M059J (cell line): ENCODE measurements around a stretch of chr22.

- RAMPAGE, long total RNA = no peak
These were observed 57.6 kb downstream of the GGT1 start for GRCh38 chr22:24660627-24660982.

GRCh38 chr22:24953880-24954207, 1.3 kb downstream of the KIAA1671 start:
- RAMPAGE, long total RNA = no peak

DNA sequence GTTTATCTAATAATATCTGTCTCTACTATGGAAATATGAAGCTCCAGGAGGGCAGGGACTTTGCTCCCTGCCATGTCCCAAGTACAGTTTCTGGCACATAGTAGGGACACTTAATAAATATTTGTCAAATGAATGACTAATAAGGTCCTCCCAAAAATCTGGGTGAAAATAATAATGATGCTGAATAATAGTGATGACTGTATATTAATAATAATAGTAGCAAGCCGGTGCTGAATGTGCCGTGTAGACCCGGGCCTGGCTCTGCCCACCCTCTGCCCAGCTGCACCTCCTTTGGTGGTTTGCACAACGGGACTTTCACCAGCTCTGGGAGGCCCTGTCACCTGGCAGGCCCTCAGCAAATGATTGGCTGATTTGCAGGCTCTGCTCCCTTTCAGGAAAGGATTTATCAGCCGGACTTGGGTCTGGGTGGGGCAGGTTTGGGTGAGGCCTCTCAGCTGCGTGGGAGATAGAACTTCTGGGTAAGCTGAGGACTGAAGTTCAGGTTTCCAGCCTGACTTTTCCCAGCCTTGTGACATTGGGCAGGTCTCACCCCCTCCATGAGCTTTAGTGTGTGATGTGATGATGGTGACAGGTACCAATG, 21.3 kb downstream of the KIAA1671 start:
- RAMPAGE, long total RNA = no peak

GRCh38 chr22:25138723-25139263, 60.9 kb upstream of the CRYBB3 start:
- RAMPAGE, long total RNA = no peak

DNA sequence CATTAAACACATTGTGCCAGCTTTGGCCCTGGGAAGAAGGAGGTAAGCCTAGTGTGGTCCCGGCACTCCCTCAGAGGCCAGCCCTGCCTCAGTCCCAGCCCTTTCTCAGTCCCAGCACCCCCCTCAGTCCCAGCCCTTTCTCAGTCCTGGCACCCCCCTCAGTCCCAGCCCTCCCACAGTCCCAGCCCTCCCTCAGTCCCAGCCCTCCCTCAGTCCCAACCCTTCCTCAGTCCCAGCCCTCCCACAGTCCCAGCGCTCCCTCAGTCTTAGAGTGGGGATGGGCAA, 51.6 kb upstream of the CRYBB3 start:
- RAMPAGE, long total RNA = no peak

DNA sequence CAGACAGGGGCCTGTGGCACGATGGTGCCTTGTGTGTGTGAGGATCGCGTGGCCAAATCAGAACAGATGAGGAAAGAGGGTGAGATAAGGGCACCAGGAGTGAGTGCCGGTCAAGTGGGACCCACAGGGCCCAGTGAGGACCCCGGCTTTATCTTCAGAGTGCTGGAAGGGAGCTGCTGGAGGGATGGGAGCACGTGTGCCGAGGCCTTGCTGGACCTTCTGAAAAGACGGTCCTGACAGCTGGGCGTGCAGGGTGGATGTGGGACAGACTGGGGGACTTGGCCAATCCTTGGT, 38.3 kb upstream of the CRYBB3 start:
- RAMPAGE, long total RNA = no peak

DNA sequence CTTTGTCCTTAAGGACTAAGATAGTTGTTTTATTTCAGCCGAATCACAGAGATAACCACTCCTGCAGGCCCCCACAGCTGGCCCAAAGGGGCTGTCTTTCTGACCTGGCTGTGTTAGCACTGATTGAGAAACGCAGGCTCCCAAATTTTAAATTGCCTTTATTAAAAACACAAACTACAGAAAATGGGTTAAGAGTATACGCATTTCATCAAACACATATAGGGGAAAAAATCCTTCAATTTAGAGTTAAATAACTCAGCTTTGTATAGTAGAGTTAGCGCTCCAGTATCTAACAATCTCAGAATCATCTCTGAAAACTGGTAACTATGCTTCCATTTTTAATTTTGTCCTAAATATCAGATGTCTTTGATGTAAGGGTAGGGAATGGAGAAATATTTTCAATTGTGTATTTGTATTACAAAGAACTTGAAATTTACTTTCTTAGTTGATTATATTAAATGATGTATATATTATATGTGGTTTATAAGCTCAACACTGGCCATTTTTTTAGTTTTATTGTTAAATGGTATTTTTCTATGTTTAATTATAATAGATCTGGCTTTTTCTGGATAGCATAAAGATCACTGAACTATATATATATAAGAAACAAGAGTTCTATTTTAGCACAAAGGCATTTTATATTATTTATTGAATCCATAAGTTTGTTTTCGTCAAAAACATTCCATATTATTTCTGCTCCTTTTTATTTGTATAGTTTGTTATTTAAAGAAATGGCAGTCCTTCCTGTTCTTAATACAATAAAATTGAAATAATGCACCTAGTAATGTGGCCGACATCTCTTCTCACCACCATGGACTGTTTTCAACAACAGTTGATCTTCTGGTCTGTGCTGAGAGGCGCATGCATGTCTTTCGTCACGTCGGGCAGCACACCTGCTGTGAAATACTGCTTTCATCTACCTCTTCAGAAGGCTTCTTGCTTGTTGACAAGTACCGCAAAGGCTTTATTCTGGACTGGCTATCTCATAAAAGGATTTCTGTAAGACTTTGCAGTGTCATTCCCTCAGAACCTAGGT, 14.3 kb upstream of the MYO18B start:
- RAMPAGE, long total RNA = no peak

DNA sequence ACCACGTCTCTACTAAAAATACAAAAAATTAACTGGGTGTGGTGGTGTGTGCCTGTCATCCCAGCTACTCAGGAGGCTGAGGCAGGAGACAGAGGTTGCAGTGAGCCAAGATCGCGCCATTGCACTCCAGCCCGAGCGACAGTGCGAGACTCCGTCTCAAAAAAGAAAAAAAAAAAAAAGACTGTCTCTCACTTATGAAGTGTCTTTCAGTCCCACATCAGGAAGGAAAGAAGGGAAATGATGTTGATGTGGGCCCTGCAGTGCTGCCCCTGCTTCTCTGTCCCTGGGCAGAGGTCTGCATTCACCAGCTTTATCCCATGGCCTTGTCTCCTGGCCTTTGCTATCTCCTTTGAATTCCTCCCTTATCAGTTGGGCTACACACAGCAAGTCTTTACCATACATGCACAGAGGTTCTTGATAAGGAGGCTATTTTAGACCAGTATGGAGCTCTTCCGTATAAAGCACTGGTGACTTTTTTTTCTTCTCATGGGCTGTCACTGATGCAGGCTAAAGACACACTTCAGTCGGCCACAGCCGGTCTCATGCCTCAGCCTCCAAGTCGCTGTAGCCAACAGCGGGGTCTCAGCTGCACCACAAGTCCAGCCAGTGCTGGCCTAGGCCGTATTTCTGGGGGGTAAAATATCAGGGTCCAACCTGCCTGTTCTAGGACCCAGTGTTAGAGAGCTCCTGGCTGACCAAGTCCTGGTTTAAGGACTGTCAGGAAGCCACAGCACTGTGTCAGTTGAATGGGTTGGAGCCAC, 20.1 kb downstream of the MYO18B start:
- RAMPAGE, long total RNA = no peak

GRCh38 chr22:25900954-25901443, 159.0 kb downstream of the MYO18B start:
- RAMPAGE, long total RNA = no peak

DNA sequence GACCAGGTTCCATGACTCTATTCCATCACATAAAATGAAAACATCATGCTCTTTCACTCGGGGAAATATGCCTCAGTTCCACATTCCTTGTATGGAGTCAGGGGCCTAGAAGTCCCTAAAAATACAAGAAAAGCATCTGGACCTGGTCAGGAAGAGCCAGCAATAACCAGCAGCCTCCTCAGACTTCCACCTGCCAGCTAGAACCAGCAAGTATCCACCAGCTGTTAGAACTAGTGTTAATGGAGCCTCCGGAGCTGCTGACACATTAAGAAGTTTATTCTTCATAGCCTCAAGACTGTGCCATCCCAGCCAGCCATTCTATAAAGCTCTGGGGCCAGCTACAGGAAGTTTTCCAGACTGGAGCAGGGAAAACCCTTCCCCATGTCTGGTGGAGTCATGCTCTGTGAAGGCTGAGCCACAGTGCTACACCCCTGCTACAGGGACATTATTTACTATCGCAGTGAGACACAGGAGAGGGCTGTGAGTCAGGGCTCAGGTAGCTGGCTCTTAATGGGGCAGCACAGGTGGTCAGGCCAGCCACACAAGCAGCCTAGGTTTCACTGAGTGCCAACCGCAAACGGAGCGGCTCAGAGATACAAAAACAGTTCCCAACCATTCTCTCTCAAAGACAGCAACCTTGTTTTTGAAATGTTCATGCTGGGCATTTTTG, 12.2 kb downstream of the HPS4 start:
- RAMPAGE, long total RNA = no peak

DNA sequence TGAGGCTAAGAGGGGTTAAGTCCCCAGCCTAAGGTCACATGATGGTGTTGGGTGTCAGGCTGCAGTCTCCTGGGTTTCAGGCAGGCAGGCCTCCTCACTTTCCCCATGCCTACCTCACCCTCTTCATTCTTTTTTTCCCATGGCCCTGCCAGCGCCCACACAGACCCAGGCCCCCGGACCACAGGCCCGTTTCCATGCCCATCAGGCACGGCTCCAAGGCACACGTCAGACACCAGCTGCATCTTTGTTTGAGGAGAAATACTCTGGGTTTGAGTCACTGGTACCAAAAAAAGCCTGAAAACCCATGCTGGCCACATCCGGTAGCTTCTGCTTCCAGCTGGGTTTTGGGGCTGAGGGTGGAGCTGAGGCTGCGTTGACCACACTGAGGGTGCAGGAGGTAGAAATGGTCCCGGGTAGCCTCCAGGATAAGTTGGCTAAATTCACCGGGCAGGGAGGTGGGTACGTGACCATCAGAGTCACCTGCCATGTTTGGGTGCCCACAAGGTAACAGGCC, 7.6 kb downstream of the CRYBB1 start:
- RAMPAGE, long total RNA = no peak

- RAMPAGE, long total RNA = no peak
These were observed 24.4 kb downstream of the CRYBA4 start for GRCh38 chr22:26646173-26646522.

DNA sequence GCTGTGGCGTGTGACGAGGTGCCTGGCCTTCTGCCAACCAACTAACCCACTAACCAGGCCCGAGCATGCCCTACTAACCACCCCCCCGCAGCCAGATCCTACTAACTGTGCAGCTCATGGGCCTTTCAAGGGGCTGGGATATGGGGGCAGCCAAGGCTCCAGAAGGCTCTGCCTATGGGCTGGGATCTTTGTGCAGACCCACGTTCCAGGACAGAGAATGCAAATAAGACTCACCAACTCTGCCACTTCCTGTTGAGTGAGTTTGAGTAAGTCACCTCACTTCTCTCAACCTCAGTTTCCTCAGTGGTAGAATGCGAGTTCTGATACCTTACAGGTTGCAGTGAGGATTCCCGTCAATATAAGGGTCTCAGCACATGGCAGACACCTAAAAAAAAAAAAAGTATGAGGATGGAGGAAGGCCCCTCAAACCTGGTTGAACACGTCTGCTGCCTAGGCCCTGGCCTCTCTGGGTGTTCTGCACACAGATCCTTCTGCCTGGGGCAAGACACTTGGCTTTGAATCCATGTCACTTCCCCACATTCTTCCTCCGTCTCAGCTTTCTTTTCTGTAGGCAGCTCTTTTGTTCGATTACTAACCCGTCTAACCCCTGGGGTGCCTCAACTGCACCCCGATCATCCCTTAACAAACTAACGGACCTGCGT, 49.8 kb downstream of the CRYBA4 start:
- RAMPAGE, long total RNA = no peak

GRCh38 chr22:26674581-26675168, 52.9 kb downstream of the CRYBA4 start:
- RAMPAGE, long total RNA = no peak

GRCh38 chr22:27669144-27670062, 132.2 kb downstream of the MN1 start:
- RAMPAGE, long total RNA = no peak

DNA sequence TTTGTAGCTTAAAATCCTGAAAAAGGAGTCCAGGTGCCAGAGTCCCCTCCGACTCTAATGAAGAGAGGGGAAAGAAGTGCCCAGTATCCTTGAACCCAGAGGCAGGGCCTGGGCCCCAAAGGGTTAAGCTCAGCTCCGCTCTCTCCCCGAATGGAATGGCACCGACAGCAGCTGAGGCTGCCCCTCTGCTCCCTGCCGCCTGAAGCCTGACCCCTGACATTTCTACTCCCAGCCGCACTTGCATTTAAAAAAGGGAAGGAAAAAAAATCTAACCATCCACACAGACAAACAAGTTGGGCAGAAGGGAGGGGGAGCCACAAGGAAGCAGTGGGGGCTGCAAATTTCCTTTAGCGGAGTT, 25.9 kb downstream of the MN1 start:
- RAMPAGE, long total RNA = no peak

GRCh38 chr22:27786491-27786904, 15.1 kb downstream of the MN1 start:
- RAMPAGE, long total RNA = no peak

- RAMPAGE, long total RNA = no peak
These were observed 14.6 kb downstream of the MN1 start for GRCh38 chr22:27786977-27787404.

GRCh38 chr22:27881326-27881988, 37.6 kb downstream of the PITPNB start:
- RAMPAGE, long total RNA = no peak

DNA sequence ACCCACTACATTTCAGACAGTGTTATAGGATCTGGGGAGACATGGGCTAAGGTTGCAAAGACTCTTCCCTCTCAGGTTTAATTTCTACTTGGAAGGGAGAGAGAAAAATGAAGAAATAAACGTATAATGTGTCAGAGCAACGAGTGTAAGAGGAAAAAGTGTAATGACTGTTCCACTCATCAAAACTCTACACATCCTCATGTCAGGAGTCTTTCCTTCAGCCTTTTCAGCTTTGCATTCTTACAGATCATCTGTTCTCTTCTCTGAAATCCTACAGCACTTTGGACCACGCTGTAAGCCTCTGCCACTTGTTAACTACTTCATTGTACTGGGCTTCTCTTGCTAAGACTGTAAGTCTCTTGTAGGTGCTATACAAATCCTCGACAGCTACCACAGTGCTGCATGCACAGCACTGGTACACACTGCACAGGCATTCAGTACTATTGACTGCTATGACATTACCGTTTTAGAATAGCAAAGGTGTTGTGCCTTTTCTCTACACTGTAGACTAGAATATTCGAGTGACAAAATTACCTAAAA, 29.6 kb downstream of the PITPNB start:
- RAMPAGE, long total RNA = no peak